Ishikawa (cell line): ENCODE measurements around a stretch of chr13.

DNA sequence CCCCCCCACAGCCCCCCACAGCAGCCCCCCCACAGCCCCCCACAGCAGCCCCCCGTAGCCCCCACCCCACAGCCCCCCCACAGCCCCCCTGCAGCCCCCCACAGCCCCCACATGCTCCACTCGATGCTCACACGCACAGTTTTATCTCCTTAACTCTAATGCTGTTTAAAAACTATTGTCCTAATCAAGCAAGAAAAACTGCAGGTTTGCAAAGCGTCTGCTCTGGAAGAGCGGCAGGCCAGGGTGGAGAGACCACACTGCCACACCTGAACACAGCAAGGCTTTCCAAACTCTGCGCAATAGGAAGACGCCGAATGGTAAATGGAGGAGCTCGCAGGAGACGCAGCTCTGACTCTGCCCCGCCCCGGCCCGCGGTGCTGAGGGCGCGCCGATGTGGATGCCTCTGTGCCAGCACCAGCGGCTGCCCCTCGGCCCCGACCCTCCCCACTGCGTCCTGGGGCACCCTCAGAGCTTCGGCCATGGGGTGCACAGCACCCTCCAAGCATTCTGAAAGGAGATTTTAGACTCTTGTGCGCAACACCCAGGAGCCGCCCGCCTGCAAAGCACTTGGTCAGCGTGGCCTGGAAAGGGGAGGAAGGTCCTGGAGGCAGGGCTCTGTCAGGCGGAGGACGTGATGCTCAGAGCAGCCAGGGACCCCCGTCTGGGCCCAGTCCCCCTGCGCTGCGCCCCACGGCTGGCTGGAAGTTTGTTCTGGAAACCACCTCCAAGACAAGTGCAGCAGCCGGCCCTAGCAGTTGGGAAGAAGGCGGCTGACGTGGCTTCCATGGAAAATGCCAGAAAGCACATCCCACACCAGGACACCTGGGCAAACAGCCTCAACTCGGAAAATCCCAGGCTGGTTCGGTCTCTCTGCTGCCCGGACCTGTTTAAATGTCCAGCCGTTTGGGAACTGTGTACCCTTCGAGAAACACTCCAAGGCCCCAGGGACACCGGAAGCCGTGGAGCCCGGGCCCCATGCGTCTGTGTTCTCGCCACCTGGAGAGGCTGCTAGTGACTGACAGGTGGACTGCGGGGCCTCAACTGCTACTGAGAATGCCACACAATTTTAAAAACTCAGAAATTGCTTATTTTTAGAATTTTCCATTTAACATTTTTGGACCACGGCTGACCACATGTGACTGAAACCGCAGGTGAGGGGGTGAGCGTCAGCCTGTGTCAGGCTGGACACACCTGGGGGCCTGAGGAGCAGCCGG lies 32.2 kb downstream of the RASA3 start:
- RRBS, result 63% methylated on average over 5 of the region's 50 CpGs

GRCh38 chr13:114130624-114131749 lies 1.4 kb downstream of the RASA3 start:
- RRBS, result 8% methylated on average over 3 of the region's 53 CpGs

GRCh38 chr13:114153746-114154414 lies 21.5 kb upstream of the RASA3 start:
- RRBS, result no CpG with 5 or more reads among the region's 12 CpGs

DNA sequence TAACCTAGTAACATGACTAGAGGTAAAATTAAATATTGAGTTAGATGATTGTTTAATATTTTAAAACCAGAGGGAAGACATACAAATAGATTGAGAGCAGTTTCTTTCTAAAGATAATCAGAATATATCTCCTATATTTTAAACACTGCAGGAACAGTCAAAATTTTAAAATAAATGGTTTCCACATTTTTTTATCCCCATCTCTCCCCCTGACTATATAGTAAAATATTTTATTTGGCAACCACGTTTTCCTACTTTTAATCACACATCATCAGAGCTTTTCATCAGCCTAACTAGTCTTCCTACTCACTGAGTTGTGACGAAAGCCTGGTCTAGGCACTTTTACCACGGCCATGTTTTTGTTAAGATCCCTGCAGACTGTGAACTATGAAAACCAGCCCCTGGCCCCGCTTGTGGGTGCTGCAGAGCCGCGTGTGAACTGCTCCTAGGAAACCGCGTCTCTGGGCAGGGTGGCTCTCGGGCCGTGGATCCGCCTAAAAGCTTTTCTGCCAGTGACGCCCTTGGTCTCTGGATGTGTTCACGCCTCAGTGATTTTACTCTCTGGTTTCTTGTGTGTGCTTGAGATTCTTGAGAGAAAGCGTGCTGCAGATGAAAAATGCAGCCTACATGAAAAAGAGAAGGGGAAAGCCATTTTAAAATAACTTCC lies 1.0 kb upstream of the UPF3A start:
- RRBS, result no CpG with 5 or more reads among the region's 14 CpGs

DNA sequence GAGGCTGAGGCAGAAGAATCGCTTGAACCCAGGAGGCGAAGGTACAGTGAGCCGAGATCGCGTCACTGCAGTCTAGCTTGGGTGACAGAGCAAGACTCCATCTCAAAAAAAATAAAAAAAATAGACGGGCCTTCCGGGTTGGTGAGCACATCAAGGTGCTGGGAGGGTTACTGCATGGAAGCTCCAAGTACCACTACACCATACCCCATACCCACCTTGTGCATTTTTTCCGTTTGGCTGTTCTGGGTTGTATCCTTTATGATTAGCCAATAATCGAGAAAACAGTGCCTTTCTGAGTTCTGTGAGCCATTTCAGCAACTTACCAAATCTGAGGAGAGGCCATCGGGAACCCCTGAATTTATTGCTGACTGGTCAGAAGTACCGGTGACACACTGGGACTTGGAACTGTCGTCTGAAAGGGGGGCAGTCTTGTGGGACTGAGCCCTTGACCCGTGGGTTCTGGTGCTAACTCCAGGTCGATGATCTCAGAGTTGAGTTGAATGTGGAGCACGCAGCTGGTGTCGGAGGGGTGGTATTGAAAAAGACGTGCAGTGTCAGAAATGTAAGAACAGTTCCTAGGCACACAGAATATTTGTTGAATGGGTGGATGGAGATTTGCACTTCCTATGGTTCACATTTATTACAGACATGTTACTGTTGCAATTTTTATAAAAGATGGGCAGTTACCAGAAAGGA lies 15.0 kb downstream of the UPF3A start:
- RRBS, result no CpG with 5 or more reads among the region's 17 CpGs